Foreskin fibroblast (primary cell): Measurements from ENCODE around the genes DPY30 and NLRC4.

DNA sequence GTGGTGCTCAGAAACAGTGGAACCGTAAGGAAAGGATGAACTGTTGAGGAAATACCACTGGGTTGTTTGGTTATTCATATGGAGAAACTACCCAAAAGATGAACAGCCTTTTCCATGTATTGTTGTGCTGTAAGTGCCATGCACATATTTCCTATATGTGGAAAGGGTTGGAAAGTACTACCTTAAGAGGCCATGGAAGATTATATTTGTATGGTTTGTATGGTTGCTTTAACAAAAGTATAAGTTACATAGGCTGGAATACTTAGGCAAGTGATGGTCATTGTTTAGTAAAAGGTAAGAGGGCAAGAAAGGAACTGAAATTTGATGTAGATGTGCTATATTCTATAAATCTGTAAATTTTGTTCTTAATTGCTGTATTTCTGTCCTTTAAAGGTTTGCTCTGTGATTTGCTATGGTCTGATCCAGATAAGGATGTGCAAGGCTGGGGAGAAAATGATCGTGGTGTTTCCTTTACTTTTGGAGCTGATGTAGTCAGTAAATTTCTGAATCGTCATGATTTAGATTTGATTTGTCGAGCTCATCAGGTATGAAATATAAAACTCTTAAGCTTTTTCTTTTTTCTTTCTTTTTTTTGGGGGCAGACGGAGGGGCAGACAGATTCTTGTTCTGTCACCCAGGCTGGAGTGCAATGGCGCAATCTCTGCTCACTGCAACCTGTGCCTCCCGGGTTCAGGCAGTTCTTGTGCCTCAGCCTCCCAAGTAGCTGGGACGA, 22.2 kb upstream of the SPDYA start:
- RRBS, result no CpG with 5 or more reads among the region's 8 CpGs

DNA sequence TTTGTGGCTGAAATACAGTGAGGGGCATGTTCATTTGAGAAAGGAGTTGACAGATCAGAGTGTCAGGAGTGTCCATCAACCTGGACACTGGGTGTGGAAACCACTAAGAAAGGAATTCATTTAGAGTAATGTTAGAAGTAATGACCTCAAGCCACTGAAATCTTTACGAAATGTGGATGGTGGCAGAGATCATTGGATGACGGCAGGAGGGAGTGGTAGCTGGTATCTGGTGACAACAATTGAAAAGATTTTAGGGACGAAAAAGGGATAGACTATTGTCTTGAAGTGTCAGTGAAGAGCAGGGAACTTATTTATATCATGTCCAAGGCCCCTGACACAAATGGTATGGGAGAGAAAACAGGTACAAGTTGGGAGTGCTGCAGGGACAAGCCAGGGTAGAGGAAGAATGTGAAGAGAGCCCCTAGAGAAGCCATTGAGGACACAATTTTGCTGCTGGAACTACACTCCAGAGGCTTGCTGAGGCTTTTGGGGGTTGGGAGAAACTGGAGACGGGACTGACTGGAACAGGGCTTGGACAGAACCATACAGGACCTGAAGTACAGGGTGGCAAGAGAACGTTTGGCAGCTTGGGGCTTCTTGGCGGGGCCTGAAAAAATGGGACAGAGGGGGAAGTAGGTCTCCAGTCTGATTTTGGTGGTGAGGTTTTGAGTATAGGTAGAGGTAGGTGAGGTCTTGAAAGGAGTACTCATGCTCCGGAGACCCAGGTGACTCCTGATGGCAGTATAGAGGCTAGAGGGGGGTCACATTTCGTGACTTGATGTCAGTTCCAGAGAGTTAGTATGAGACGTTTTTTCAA, 29.9 kb downstream of the WDR43 start:
- RRBS, result no CpG with 5 or more reads among the region's 9 CpGs

GRCh38 chr2:28949529-28950282, 31.4 kb upstream of the TOGARAM2 start:
- RRBS, result no CpG with 5 or more reads among the region's 11 CpGs

- RRBS, result no CpG with 5 or more reads among the region's 14 CpGs
Observed at GRCh38 chr2:28951651-28952541, 29.2 kb upstream of the TOGARAM2 start.

- RRBS, result no CpG with 5 or more reads among the region's 7 CpGs
Observed at GRCh38 chr2:29112868-29113731, 2.1 kb upstream of the CLIP4 start.

GRCh38 chr2:29940729-29941111, 19.3 kb upstream of the ALK start:
- RRBS, result no CpG with 5 or more reads among the region's 5 CpGs

DNA sequence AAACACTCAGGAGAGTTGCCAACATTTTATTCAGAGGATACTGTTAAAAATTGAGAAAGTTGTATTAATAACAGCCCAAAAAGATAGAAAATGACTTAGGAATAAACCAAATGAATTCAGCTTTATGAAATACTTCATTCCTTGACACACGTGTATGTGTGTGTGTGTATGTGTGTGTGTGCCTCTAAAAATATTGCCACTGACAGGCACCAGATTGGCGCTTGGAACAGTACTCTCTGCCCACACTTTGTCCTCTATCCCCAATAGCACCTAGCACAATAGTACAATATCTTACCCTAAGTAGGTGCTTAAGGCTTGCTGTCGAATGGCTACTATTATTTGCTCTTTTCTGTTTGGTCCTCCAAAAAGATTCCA, 43.5 kb upstream of the LCLAT1 start:
- RRBS, result no CpG with 5 or more reads among the region's 3 CpGs

DNA sequence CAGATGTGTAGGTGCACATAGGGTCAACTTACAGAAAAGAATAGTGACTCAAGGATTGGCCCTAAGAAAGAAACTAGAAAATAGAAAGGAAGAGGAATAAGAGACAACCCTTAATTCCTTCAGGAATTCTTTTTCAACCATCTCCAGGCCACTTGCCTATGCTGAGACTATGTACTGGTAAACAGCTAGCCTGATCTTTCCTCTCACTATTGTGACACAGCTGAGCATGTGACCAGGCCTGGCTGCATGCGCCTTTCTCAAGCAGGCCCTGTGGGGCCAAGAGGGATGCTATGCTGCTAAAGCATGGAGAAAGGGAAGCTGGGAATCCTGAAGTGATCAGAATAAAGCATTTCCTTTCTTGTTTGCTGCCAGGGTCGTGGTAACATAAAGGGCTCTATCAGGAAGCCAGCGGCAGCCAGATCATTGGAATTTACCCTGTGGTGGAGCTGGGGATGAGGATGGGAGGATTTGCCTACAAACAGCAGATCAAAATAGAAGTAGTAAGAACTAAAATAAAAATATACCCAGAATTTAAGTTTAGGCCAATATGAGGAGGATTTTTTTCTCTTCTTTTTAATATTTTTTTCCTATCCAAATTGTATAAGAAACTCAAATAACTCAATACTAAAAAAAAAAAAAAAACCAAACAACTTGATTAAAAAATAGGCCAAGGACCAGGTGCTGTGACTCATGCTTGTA, 29.7 kb upstream of the LCLAT1 start:
- RRBS, result no CpG with 5 or more reads among the region's 3 CpGs

- RRBS, result no CpG with 5 or more reads among the region's 3 CpGs
Observed at GRCh38 chr2:30514489-30515010, 67.5 kb downstream of the LCLAT1 start.

DNA sequence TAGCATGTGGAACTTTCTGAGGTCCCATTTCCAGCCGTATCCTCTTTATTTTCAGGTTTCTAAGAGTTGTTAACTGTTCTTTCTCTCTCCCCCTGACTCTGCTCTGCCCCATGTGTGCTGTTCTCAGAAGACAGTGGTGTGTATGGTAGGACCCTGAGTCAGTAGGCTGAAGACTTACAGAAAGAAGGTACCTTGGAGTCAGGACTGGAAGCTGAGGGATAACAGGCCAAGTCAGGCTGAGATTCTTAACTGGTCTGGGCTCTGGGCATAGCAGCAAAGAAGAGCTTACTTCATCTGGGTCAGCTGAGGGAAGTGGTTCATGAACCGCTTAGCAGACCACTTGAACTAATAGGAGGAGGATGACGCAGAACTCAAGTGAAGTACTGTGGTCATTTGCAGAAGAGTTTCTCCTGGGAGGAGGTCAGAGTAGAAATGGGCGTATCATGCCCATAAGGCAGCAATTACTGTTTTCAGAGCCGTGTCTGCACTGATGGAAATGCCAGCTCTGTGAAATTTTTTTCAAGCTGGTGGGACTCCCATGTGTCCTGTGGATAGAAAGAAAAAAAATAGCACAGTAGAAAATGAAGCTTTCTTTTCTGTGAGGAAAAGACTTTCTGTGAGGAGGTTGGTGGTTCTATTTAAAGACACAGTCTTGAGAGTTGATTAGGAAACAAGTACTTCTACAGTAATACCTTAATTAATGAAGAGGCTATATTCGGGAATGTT, 164.6 kb downstream of the LCLAT1 start:
- RRBS, result no CpG with 5 or more reads among the region's 6 CpGs

DNA sequence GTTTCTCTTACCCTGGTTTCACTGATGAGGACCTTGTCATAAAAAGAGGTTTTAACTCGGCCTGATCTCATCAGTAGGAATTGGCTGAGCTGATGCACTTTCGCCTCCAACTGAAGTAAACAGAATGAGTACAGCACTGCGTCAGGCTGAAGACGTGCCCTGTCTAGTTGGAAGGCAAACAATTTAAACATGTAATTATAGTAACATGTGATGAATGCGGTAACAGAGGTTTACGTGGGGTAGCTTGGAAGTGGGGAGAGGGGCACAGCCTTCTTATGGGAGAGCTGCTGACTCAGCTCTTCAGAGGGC, 6.4 kb upstream of the EHD3 start:
- RRBS, result no CpG with 5 or more reads among the region's 6 CpGs

DNA sequence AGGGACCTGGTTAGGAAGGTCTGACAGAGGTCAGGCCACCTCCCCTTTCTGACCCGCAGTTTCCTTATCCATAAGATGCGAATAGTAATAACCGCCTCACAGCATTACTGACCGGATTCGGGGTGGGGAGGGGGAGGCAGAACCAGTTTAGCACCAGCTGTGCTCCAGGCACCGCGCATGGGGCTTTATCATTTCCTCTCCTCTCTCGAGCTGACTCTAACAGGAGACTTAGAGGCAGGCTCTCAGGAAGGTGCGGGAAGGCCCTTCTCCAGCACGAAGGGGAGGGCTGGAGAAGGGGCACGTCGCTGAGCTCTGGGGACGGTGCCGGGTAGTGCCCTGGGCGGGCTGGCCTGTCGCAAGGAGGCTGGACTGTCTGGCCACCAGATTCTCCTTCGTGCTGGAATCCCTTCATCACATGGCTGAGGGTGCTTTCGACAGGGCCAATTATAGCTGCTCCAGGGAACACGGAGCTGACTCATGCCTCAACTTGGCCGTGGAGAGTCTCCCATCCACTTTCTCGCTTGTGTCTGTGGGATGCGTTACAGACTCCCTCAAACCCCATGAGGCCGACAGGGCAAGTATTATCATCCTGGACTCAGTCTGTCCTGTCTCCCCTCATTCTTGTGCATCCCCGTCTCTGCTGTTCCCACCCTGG, 5.8 kb downstream of the EHD3 start:
- RRBS, result no CpG with 5 or more reads among the region's 24 CpGs

- RRBS, result 88% methylated on average over 1 of the region's 4 CpGs
Observed at GRCh38 chr2:31365548-31365747, 49.1 kb downstream of the XDH start.

GRCh38 chr2:31558301-31558744, 22.4 kb downstream of the SRD5A2 start:
- RRBS, result no CpG with 5 or more reads among the region's 4 CpGs

DNA sequence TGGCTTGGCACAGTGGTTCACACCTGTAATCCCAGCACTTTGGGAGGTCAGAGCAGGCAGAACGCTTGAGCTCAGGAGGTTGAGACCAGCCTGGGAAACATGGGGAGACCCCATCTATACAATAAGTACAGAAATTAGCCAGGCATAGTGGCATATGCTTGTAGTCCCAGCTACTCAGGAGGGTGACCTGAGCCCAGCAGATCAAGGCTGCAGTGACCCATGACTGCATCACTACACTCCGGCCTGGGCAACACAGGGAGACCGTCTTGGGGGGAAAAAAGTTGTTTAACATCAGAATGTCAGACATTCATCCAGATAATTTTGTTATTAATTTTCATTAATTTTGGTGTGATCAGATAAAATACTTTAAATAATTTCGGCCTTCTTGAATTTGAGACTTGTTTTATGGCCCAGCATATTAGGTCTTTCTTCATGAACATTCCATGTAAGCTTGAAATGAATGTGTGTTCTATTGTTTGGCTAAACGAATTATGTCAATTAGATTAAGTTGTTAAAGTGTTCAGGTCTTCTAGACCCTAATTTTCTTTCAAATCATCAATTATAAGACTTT, 161.4 kb downstream of the MEMO1 start:
- RRBS, result no CpG with 5 or more reads among the region's 5 CpGs

- RRBS, result no CpG with 5 or more reads among the region's 2 CpGs
Observed at GRCh38 chr2:31907176-31907630, 103.6 kb downstream of the MEMO1 start.

DNA sequence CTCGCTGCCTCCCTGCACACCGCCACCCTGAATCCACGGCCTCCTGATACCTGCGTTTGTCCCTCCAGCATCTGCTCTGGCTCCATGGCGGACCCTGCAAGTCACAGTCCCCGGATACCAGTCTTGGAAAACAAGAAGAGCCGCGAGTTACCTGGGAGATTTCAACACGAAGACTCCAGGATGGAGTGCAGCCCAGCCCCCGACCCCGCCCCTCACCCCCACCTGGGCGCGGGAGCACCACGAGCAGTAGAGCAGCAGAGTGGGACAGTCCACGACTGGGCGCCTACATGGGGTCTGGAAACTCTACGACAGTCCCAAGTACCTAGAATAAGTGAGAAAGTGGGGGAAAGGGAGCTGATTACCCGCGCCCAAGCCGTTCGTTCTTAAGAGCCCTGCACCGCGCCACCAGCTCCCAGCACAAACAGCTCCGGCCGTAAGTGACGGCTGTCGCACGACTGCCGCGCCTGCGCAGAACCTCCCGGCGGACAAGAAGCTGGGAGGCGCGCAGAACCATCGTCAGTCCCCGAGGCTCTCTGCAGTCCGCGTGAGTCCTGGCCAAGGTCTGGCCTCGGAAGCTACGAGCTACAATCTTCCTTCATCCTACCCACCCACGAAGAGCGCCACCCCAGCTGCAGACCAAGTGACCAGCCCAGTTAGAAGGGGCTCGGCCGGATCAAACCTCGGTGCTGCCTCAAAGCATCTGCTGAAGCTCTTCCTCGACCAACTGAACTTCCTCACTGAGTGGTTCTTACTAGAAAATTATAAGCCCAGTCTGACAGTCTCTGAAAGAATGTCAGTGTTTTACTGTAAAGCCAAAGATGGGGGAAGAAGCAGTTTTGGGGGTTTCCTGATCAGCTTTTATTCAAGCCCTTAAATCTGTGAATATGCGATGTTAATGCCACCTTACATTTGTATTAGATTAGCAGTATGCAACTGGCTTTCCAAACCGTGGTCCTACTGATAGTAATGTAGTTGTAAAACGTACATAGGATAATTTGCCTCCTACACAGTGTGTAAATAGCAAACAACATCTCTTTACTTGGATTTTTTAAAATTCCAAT, at the start of gene DPY30:
DPY30 (minus strand) TSS at position 435 of the 1,061 bp plus-strand sequence.
- RRBS, result 2% methylated on average over 9 of the region's 50 CpGs

DNA sequence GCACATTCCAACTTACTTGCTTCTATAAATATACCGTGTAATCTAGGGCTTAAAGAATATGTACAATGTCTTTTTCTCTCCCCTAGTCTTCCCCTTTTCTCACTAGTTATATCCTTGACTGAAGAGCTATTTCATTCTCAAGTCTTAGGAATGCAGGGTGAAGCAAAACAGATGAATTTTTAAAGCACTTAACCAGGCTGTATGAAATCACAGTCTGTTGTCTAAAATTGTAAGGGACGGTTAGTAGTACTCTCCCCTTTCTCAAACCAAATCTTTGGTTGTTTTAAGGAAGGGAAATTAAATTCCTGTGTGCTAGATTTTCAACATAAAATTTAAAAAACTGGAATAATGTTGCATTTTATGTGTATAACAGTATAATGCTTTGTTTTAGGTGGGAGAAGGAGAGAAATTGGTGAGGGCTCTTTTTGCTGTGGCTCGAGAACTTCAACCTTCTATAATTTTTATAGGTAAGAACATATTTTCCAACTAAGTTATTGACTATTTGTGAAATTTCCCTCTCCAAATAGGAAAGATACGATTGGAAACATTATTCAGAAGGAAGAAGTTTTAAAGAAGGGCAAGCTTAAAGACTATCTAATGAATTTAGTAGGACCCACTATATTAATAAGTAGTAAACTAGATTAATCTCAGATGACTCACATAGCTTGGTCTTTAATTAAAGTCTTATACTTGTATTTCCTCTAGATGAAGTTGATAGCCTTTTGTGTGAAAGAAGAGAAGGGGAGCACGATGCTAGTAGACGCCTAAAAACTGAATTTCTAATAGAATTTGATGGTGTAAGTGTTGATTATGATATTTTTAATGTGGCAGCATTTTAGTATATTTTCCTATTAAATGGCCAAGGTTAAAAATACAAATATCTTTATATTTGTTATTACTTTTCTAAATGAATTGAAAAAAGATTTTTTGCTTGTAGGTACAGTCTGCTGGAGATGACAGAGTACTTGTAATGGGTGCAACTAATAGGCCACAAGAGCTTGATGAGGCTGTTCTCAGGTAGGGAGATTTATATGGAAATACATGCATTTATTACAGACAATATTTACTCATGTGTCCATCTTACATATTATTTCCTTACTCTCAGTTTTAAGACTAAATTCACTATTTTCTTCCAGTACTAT, 29.1 kb upstream of the SLC30A6 start:
- RRBS, result no CpG with 5 or more reads among the region's 6 CpGs

- RRBS, result no CpG with 5 or more reads among the region's 4 CpGs
Observed at GRCh38 chr2:32264663-32265194, at the start of gene NLRC4. NLRC4 (minus strand) TSS chr2:32264886.